Caco-2 (cell line): ENCODE measurements around a stretch of chr5.

- PRO-cap: no peak
- RRBS: no CpG with 5 or more reads among the region's 3 CpGs
These were observed 51.4 kb downstream of the SSBP2 start for GRCh38 chr5:81699591-81699895.

DNA sequence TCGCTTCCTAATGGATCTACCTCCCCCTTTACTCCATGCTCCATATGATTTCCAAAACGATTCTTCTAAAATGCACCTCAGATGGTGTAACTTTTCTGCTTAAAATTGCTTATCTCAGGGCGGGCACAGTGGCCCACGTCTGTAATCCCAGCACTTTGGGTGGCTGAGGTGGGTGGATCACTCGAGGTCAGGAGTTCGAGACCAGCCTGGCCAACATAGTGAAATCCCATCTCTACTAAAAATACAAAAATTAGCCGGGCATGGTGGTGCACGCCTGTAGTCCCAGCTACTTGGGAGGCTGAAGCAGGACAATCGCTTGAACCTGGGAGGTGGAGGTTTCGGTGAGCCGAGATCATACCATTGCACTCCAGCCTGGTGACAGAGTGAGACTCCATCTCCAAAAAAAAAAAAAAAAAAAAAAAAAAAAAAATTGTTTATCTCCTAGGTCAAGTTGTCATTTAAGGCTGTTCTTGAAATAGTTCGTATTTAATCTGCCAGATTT lies 12.1 kb downstream of the SSBP2 start:
- PRO-cap: no peak
- RRBS: no CpG with 5 or more reads among the region's 12 CpGs

DNA sequence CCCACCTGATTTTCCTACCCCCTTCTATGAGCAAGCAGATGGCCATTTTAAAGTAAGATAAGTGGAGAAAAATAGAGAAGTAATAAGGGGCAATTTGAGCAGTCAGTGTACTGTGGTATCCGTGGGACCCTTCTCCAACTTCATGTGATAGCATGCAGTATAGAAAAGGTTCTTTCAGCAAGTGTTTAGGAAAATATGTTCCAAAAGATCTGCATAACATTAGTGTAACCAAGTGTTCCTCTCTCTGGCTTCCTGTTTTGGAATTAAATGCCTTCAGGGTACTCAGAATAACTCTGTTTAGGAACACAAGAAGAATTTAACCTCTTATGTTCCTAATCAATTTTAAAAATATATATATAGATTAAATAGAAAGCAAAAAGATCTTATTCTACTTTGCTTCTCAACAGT lies 135.0 kb downstream of the ATG10 start:
- PRO-cap: no peak
- RRBS: no CpG with 5 or more reads among the region's 1 CpG

DNA sequence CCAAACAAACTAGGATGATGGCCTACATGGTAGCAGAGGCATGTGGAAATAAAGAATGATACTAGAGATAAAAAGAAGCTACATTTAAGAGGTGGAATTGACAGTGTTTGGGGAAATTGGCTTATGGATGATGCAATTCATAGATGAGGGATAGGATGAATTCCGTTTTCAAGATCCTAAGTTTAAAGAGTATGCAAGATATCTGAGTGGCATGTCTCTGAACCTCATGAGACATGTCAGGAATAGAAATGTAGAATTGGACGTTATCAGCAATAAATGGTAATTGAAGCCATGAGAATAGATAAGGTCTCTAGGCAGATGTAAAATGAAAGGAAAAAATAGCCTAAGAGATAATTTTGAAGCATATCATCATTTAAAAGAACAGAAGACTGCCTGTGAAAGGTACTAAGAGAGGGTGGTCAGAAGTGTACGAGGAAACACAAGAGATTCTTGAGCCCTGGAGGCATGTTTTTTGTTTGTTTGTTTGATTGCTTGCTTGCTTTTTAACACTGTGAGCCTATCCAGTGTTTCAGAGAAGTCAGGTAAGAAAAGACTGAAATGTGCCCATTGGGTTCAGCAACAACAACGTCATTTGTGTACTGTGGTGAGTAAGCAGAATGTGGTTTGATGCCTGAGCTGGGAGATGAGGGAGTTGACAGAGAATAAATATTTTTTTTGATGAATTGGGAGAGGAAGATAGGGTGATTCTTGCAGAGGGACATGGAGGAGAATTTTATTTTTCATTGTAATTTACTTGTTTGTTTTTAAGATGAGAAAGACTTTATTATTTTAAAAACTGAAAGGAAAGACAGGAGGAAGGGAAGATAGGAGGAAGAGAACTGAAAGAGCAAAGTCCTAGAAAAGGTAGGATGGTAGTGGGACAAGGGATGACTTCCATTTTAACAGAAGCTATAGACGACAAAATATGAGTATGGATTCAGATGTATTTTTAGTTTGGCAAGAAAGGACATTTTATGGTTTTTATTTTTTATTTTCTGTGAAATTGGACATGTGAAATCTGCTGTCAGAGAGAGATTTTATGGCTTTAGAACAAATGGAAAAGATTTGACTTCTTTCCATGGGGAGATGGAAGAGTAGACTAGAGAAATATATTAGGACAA lies 73.2 kb downstream of the RPS23 start:
- PRO-cap: no peak
- RRBS: no CpG with 5 or more reads among the region's 5 CpGs

GRCh38 chr5:82470648-82471117 lies 192.5 kb upstream of the RPS23 start:
- PRO-cap: no peak
- RRBS: no CpG with 5 or more reads among the region's 3 CpGs

GRCh38 chr5:82539042-82539392 lies 260.9 kb upstream of the RPS23 start:
- PRO-cap: no peak
- RRBS: no CpG with 5 or more reads among the region's 2 CpGs

DNA sequence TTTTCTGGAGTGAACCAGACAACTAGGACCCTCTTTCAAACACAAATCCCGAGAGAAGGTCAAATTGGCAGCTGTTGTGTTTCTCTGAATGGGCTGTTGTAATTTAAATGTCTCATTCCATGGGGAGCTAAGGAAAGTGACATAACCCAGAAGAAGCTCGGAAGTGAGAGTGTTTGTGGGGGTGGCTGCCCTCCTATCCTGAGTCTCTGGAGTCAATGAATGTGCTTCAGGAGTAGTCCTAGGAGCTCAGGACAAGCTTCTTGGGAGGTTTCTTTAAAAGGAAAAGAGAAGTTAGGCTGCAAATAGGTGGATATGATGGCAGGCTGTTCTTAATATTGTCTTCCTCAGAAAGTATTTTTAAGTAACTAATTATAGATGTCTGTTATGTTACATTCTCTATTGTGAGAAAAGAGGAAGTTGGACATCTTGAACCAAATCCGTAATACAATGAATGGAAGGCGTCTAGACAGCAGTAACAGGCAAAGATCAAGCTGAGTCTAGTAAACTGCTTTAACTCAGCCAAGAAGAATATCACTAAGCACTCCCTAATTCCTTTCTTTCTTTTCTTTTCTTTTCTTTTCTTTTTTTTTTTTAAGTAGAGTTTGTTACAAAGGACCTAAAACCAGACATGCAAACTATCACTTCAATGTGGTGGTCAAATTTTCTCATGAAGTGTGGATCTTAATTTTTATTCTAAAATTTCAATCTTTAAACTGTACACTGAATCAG lies 49.9 kb downstream of the TMEM167A start:
- PRO-cap: no peak
- RRBS: no CpG with 5 or more reads among the region's 4 CpGs

DNA sequence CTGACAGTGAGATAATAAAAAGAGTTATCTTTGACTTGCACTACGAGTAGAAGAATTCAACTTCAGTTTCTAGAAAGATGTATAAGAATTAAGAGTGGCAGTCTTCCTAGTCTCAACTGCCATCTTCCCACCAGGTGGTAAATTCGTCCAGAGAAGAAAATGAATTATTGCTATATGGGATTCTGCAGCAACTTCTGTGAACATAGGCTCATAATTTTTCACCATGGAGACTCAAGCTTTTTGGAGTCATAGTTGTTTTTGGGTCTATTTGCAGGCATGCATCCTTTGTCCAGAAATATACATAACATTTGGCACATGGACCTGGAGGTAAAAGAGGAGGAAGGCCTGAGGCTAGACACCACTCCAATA lies 831 bp downstream of the TMEM167A start:
- PRO-cap: no peak
- RRBS: no CpG with 5 or more reads among the region's 2 CpGs

DNA sequence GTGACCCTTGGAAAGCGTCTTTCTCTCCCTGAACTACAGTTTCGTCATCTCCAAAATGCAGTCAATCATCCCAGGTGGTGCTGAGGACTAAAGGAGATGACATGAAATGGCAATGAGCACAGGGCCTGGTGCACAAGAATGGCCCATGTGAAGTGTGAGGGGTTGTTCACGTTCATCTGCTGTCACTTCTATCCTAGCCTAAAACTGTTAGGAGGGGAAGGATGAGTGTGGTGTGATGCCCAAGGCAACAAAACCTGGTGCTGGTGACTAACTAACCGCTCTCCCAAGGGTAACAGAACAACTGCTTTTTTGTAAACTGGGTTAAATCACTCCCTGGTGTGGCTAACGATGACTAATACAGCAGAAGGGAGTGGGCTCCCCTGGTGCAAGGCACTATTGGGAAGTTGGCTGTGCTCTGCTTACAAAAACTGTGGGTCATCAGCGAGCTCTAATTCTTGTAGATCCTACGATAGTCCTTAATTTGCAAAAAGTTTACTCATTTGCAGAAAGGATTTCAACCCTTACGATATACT lies 103.3 kb upstream of the VCAN start:
- PRO-cap: no peak
- RRBS: no CpG with 5 or more reads among the region's 8 CpGs

GRCh38 chr5:83474971-83475345 lies 3.4 kb downstream of the VCAN start:
- PRO-cap: no peak
- RRBS: no CpG with 5 or more reads among the region's 9 CpGs

GRCh38 chr5:83580700-83581900 lies 109.6 kb downstream of the VCAN start:
- PRO-cap: no peak
- RRBS: no CpG with 5 or more reads among the region's 8 CpGs

GRCh38 chr5:85647356-85648348 lies 970.1 kb upstream of the COX7C start:
- PRO-cap: no peak
- RRBS: no CpG with 5 or more reads among the region's 27 CpGs

DNA sequence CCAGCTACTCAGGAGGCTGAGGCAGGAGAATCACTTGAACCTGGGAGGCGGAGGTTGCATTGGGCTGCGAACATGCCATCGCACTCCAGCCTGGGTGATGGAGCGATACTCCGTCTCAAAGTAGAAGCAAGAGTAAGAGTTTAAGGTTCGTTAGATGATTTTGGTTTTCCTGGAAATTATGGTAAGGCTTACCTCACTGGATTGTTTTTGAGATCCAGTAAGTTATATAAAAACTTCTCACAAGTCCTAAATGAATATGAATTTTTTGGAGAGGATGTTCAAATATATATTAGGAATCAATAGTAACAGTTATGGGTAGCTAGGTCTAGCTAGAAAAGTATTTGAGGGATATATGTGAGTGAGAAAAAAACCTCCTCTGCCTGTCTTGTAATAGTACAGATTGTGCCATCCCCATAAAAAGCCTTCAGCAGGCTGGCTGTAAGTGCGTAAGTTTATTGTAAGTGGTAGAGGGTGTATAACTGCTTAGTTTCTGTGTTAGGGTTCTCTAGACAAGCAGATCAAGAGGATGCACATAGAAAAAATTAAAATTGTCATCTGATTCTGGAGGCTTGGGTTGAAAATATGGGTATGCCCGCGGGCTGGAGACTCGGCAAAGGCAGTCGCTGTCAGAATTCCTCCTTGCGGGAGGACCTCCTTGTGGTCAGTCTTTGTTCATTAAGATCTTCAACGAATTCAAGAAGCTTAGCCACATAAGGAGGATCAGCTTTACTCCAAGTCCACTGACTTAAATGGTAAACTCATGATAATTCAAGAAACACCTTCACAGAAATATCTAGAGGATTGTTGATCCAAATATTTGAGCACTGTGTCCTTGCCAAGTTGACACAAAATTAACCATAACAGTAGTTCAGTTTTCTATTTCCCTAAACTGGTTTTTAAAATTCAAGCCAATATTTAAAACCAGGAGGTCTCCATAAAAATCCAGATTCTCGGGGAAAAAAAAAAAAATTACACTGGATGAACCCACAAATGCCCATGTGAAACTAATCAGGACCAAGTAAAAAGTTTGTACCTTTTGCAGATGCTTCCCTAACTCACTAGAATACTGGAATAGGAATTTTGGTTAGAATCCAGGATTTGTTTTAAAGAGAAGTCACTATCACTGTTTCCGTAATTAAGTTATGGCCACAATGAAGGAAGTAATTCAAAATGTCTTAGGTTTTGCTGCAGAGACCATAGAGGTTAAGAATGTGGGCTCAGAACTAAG lies 4.8 kb downstream of the COX7C start:
- PRO-cap: no peak
- RRBS: no CpG with 5 or more reads among the region's 15 CpGs

- PRO-cap: no peak
- RRBS: no CpG with 5 or more reads among the region's 7 CpGs
These were observed 37.5 kb downstream of the CCNH start for GRCh38 chr5:87375214-87375655.

- PRO-cap: no peak
- RRBS: no CpG with 5 or more reads among the region's 15 CpGs
These were observed 23.0 kb downstream of the CCNH start for GRCh38 chr5:87389387-87390558.

DNA sequence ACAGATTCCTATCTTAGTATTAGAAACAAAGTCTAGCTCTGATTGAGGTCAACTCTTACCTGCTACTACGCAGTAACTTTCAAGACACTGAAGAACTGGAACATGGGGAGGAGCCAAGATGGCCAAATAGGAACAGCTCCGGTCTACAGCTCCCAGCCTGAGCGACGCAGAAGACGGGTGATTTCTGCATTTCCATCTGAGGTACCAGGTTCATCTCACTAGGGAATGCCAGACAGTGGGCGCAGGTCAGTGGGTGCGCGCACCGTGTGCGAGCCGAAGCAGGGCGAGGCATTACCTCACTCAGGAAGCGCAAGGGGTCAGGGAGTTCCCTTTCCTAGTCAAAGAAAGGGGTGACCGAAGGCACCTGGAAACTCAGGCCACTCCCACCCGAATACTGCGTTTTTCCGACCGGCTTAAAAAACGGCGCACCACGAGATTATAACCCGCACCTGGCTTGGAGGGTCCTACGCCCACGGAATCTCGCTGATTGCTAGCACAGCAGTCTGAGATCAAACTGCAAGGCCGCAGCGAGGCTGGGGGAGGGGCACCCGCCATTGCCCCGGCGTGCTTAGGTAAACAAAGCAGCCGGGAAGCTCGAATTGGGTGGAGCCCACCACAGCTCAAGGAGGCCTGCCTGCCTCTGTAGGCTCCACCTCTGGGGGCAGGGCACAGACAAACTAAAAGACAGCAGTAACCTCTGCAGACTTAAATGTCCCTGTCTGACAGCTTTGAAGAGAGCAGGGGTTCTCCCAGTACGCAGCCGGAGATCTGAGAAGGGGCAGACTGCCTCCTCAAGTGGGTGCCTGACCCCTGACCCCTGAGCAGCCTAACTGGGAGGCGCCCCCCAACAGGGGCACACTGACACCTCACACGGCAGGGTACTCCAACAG lies 216.2 kb downstream of the TMEM161B start:
- PRO-cap: no peak
- RRBS: no CpG with 5 or more reads among the region's 36 CpGs

DNA sequence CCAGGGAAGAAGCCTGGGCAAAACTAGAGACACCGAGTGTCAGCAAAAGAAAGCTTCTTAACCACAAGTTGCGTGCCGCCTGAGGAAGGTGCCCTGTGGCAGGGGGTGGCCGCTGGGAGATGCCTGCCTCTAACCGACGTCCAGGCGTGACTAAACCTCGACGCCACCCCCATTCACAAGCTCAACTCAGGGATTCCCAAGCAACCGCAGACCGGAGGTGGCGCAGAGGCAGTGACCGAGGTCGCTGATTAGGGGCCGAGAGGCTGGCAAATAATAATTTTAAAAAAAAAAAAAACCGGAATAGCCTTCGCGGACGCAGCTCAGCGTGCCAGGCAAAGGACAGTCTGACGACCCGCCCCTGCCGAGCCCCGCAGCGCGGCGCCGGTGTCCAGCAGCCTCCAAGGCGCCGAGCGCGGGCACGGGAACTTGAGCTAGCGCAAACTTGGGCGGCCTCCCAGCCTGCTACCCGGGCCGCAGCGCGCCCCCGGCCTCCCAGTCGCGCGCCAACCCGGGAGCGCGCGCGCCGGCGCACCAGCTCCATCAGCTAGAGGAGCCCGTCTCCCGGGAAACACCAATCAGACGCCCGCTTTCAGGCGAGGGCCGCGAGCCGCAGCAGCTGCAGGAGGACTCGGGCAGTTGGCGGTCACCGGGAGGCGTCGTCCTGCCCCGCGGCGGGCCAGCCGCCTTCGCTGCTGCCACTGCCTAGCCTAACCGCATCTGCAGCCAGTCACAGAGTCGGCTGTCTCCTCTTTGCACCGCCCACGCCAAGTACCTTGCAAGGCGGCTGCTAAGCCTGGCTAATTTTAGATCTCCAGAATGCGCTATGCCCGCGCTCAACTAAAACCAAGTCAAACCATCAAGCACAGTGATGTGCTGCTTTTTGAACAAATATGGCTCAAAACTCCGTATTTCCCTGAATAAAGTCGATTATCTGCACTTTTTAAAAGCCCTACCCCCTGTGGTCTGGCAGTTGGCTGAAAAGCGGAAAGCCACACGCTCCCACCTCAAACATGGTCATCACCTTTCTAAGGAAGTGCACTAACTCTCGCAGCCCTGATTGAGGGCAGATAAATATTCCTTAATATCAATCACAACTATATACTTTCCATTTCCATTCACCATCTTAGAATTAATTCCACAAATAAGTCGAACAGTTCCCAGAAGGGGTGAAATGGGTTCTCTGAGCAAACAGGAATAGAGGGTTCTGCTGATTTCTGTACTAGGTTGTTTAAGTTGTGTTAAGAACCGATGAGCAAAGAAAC lies 222.0 kb downstream of the MEF2C start:
- PRO-cap: no peak
- RRBS: 8% methylated on average over 34 of the region's 83 CpGs

DNA sequence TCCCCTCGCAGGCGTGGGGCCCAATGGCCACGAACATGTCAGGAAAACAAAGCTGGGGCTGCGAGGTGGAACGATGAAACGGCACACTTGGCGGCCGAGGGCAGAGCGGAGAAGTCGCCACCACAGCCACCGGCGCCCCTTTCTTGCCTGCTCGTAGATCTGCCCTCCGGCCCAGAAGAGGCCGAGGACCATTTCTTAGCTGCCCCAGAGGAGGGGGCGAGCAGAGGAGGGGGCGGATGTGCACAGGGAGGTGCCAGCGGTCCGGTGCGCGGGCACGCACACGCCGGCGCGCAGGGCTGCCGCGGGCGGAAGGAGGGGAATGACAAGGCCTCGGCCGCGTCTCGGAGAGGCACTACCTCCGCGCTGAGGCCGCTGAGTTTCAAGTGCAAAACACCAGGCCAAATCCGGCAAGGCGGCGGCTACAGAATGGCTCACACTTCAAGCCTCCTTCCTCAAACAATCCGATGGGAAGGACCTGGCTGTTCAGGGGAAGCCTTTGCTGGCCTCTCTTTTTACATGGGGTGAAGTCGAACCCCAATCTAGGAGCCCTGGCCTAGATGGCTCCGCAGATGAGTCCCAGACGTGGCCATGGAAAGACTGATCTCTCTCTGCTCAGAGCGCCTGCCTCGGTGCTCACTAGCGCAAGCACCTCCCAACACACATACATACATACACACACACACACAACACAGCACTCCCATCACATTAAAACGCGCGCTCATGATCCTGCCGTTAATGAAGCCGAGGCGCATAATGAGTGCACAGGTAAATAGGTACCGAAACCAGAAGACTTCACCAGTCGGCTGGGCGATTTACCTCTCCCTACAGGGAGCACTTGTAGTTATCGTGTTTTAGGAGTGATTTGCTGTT lies 208.1 kb downstream of the MEF2C start:
- PRO-cap: no peak
- RRBS: 7% methylated on average over 15 of the region's 56 CpGs

DNA sequence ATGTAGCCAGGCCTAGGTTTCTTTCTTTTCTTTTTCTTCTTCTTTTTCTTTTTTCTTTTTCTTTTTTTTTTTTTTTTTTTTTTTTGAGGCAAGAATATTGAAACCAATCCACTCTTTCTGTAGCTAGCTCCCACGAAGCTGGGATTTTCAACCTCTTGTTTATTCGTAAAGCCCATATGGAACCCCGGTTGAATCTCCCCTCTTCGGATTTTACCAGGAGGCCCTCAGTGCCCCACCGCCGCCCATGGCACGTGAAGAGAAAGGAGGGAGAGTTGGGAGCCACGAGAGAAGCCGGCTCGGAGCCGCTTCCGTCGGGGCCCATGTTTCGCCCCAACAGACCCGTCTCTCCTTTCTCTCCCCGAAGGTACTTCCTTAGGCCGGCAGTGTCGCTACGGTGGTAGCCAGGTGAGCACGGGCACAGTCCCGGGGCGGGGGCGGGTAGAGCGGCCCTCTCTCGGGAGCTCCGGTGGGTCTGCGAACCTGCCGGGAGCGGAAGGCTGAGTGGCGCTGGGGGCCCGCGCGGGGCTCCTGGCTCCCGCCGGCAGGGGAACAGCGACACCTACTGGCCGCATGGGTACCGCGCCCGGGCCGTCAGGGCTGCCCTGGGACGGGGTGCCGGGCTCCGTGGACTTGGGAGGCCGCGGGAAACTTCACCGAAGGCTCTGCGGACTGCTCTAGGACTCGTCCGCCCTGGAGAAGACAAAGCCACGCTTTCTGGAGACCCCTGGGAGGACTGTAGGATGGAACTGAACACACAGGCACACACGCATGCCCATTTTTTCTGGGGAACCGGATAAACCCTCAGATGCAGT lies 202.7 kb downstream of the MEF2C start:
- PRO-cap: no peak
- RRBS: 13% methylated on average over 32 of the region's 53 CpGs

GRCh38 chr5:88819270-88819607 lies 63.7 kb downstream of the MEF2C start:
- PRO-cap: no peak
- RRBS: no CpG with 5 or more reads among the region's 3 CpGs